GM23338 (cell line): Measurements from ENCODE around the genes CYP4V2, FAT1, ZFP42 and FRG2.

DNA sequence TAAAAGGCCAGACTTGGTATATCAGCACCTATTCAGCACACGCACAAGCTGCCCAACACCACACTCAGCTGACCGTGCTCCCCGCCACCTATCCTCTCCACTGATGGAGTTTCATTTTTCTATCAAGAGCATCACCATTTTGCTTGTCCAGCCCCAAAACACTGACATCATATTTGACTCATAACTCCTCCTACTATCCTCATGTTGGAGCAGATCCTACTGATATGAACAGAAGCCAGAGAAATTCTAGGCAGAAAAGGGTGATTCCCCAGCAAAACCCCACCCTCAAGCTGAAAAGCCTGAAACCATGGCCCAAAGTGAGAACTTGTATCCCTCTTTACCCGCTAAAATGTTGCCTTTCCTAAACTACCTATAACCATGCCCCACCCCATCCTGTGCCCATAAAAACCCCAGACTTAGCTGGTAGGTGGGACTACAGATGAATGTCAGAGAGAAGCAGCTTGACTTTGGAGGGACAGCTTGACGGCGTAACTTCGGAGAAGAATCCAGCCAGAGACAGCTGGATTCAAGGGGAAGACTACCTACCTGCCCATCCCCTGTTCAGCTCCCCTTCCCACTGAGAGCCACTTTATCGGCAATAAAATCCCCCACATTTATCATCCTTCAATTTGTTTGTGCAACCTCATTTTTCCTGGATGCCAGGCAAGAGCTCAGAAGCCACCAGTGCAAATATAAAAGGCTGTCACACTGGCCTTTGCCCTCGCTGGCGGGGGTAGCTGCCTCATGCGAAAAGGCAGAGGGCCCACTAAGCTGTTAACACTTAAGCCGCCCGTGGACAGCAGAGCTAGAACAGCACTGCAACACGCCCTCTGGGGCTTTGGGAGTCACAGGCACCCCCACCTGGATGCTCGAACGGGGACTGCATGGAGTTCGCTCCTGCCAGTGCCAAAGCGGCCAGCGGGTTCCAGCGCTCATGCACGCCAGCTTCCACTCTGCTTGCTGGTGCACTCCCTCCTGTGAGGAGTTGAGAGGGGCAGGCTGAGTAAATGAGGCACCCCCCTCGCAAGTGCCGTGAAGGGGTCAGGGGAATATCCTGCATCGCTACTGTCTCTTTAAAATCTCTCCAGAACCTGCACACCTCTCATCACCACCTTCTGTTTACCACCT, 99.8 kb downstream of the SORBS2 start:
- PRO-cap = no peak
- RAMPAGE, long total RNA = no peak

- PRO-cap = no peak
- RAMPAGE, long total RNA = no peak
Observed at GRCh38 chr4:185740707-185741083, 71.3 kb downstream of the SORBS2 start.

DNA sequence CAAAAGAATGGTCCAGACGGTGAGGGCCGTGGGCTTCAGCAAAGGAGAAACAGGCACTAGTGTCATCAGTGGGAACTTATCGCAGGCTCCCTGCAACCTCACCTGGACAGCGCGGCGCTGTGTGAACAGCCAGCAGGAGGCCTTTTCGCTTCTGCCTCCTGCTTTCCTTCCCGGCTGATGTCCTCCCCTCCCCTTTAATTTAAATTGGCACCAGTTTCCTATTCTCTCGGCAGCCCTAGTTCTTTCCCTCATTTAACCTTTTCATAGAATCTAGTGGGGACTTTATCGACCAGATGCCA, 8.1 kb upstream of the SORBS2 start:
- PRO-cap = no peak
- RAMPAGE, long total RNA = no peak

DNA sequence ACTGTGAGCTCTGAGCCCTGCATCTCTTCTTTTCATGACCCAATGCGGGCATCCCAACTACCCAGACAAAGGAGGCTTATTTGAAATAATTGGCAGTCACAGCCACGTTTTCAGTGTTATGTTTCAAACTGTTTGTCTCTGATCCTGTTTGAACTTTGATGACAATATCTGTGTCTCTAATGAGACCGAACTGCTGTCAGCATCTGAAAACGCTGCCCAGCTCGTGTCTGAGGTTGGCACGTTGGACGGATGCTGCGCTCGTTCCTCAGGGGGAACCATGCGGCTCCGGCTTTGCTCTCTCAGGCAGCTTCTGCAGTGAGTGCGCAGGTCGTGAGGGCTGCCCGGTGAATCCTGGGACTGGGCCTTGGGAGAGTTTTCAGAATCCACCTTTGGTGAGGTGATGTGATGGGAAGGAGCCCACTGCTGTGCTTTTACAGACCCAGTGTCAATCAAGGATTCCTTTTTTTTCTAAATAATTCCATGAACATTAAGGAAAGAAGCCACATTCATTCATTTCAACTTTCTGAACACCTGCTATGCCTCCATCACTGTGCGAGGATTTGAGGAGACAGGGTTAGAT, 58.4 kb upstream of the SORBS2 start:
- PRO-cap = no peak
- RAMPAGE, long total RNA = no peak

- PRO-cap = bidirectional peak, plus-strand start at chr4:186191028, minus-strand start at chr4:186190986
- RAMPAGE, long total RNA = no peak
Observed at GRCh38 chr4:186190886-186191127, 560 bp upstream of the CYP4V2 start.

GRCh38 chr4:186191128-186192131, at the start of gene CYP4V2:
Gene CYP4V2 (plus strand): TSS chr4:186191567.
- PRO-cap = bidirectional peak, plus-strand start at chr4:186191679, minus-strand start at chr4:186191474; bidirectional peak, plus-strand start at chr4:186191905, minus-strand start at chr4:186191836; bidirectional peak, plus-strand start at chr4:186192018, minus-strand start at chr4:186192039
- RAMPAGE, long total RNA = no peak

- PRO-cap = no peak
- RAMPAGE, long total RNA = no peak
Observed at GRCh38 chr4:186212403-186212962, 14.8 kb upstream of the KLKB1 start.

- PRO-cap = no peak
- RAMPAGE, long total RNA = no peak
Observed at GRCh38 chr4:186250714-186251087, 15.3 kb upstream of the F11 start.

DNA sequence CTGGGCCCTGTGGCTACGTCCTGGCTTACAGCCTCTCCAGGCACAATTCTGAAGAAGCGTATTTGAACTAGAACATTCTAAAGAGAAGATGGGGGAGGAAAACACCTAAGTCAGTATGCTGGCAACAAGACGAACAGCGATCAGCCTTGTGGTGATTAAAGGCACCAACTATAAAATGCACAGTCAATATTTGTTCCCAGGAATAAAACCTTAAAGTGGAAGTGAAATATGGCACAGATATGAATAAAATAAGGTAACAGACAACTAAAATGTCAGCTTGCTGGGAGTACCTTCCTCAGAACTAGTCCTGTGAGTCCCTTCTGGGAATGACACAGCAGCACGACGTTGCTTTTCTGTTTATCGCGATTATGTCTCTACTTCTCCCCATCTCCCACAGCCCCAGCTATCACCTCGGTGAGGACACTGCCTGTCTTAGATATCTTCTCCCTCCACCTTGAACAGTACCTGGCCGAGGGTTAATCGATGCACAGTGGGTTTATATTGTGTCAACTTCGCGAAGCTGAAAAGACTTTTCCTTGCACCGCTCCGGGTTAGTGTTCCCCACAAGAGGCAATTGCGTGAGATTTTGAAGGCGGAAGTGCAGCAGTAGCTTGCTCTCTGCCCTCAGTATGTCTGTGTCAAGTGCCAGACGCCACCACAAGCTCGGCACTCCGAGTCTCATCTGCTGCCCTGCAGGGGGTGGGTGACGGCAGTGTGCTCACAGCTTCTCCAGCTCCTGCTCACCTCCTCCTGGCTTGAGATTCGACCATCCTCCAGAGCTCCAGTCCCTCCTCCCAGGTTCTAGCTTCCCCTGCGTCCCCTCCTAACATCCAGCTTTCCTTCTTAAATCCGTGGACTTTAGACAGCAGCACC, 17.4 kb downstream of the MTNR1A start:
- PRO-cap = no peak
- RAMPAGE, long total RNA = no peak

DNA sequence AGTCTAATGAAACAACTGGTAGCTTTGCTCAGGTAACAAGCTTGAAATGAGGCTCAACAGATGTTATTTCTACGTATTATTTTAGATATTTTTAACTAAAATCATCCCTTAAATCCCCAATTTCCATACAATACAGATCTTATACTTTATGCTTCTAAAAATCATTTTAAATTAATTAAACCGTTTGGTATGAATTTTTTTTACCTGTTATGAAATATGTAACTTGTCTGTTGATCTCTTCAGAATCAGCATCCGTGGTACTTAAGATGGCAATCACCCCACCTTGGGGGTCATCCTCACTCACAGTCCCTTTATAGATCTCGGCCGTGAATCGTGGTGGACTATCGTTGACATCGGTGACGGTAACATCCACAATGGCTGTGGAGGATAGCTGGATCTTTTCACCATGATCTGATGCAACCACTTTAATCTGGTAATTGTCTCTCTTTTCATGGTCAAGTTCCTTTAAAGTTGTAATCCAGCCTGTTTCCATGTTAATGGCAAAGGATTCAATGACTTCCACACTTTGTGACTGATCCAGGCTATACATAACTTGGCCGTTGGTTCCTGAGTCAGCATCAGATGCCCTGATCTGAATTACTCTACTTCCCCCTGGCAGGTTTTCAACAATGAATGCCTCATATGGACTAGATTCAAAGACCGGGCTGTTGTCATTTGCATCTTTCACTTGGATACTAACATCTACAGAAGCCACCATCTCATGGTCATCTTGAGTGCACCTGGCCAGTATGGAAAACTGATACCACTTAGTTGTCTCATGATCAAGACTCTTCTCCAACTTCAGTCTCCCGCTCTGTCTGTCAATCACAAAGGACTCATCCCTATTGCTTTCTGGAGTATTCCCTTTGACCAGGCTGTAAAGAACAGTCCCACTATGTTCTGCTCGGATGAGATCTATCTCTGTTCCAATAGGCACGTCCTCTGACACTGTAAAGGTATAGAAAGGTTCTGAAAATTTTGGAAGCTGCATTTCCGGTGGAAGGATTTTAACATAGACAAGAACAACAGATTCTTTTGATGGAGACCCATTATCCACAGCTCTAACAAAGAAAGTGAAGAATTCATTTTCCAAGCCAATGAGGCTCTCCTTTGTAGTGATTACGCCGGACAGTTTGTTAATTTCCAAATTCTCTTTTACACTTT, 62.5 kb upstream of the MTNR1A start:
- PRO-cap = no peak
- RAMPAGE, long total RNA = no peak

- PRO-cap = no peak
- RAMPAGE, long total RNA = no peak
Observed at GRCh38 chr4:186706732-186707249, 16.9 kb downstream of the FAT1 start.

GRCh38 chr4:186708595-186709275, 14.9 kb downstream of the FAT1 start:
- PRO-cap = no peak
- RAMPAGE, long total RNA = no peak

- PRO-cap = bidirectional peak, plus-strand start at chr4:186723937, minus-strand start at chr4:186723791; bidirectional peak, plus-strand start at chr4:186724336, minus-strand start at chr4:186724265
- RAMPAGE, long total RNA = no peak
Observed at GRCh38 chr4:186723457-186724512, at the start of gene FAT1. Gene FAT1 (minus strand): TSS chr4:186723856.

DNA sequence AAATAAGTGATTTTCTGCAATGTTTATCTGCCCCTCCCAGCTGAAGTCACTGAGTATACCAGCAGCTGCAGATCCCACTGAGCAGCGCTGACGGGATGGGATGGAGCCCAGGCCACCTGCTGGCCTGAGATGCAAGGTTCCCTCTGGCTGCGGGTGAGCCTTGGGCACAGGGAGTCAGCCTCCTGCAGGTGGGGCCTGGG, 223.0 kb upstream of the FAT1 start:
- PRO-cap = no peak
- RAMPAGE, long total RNA = no peak

- PRO-cap = bidirectional peak, plus-strand start at chr4:187995466, minus-strand start at chr4:187995355; bidirectional peak, plus-strand start at chr4:187995771, minus-strand start at chr4:187995607
- RAMPAGE, long total RNA = start-site peak on the plus strand at chr4:187995714-187995794, 370 and 62 reads in 2 replicates
Observed at GRCh38 chr4:187995282-187995877, at the start of gene ZFP42. Gene ZFP42 (plus strand): TSS chr4:187995771.

DNA sequence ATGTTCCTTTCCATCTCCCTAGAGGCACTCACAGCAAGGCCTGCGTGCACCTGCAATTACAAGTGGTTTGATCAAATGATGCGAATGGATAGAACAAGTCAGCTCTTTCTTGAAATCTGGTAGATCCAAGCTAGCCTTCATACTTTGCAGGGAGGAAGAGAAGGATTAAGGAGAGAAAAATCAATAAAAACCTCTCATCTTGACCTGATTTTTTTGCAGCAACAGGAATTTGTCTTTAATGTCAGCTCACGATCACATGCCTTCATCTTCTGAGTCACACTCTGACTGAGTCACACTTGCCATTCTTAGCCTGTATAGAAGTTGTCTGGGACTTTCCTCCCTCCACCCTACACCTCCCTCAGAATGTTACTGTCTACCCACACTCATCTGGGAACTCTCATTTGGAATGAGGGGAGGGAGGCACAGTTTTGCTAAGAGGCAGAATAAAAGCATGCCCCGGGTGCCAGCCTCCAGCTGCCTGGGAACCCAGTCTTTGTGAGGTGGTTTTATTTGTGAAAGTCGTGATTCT, 11.8 kb upstream of the TRIML1 start:
- PRO-cap = no peak
- RAMPAGE, long total RNA = no peak

DNA sequence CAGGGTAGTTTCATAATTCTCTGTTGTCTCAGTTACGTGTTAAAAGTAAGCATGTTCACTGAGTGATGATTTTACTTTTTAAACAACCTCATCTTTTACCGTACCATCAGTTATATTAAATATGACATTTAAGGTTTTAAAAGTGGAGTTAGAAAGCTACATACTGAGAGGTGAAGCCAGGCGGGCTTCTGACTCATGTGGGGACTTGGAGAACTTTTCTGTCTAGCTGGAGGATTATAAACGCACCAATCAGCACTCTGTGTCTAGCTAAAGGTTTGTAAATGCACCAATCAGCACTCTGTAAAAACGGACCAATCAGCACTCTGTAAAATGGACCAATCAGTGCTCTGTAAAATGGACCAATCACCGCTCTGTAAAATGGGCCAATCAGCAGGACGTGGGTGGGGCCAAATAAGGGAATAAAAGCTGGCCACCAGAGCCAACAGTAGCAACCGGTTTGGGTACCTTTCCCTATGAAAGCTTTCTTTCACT, 320.8 kb downstream of the TRIML1 start:
- PRO-cap = no peak
- RAMPAGE, long total RNA = no peak

DNA sequence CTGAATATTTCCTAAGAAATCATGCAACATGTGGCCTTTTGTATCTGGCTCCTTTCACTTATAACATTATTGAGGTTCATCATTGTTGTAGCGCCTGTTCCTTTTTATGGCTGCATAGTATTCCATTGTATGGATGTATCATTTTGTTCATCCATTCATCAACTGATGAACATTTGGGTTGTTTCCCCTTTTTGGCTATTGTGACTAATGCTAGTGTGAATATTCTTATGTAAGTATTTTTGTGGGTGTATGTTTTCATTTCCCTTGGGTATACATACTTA, 1.7 kb downstream of the FRG1 start:
- PRO-cap = no peak
- RAMPAGE, long total RNA = no peak

DNA sequence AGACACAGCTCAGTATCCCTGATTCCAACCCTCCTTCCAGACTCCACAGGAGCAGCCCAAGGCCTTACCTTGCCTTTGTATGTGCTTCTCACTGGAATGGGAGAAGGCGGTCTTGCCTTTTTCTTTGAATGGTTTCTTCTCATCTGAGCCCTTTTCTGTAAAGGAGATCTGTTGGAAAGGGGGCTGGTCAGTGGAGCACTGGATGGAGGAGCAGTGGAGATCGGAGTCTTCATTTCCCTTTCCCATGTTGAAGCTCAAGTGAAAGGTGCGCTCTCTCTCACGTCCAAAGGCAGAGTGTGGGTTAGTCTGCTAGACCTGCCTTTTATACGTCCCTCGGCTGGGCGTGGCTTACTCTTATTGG, at the start of gene FRG2:
TSS of gene FRG2 (minus strand) at position 298 of the 361 bp plus-strand sequence.
- PRO-cap = unidirectional peak, minus-strand start at position 296 of the sequence
- RAMPAGE, long total RNA = no peak